Measurements from ENCODE around the genes SLC27A5 and CHMP2A.

DNA sequence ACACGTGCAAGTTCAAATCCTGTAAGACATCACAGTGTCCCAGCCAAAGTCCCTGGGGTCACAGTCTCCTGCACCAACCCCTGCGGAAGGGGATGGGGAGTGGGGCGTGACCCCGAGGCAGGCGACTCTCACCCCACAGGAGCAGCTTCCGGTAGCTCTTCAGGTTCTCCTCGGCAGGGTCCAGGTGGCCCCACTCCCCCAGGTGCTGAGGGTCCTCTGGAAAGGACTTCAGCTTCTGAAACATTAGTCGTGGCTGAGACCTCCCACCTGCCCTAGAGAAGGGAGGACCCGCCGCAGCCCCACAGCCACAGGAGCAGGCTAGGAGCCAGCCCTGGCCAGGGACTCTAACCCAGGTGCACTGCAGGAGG, 11.3 kb downstream of the ZSCAN18 start:
- RRBS, result no CpG with 5 or more reads among the region's 10 CpGs

DNA sequence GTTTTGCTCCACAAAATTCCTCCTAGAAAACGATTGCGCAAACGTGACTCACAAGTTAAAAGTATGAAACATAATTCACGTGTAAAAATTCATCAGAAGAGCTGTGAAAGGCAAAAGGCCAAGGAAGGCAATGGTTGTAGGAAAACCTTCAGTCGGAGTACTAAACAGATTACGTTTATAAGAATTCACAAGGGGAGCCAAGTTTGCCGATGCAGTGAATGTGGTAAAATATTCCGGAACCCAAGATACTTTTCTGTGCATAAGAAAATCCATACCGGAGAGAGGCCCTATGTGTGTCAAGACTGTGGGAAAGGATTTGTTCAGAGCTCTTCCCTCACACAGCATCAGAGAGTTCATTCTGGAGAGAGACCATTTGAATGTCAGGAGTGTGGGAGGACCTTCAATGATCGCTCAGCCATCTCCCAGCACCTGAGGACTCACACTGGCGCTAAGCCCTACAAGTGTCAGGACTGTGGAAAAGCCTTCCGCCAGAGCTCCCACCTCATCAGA, 16.2 kb upstream of the ZNF544 start:
- RRBS, result no CpG with 5 or more reads among the region's 12 CpGs

GRCh38 chr19:58278118-58278387, 702 bp upstream of the ZNF8 start:
- RRBS, result no CpG with 5 or more reads among the region's 5 CpGs

DNA sequence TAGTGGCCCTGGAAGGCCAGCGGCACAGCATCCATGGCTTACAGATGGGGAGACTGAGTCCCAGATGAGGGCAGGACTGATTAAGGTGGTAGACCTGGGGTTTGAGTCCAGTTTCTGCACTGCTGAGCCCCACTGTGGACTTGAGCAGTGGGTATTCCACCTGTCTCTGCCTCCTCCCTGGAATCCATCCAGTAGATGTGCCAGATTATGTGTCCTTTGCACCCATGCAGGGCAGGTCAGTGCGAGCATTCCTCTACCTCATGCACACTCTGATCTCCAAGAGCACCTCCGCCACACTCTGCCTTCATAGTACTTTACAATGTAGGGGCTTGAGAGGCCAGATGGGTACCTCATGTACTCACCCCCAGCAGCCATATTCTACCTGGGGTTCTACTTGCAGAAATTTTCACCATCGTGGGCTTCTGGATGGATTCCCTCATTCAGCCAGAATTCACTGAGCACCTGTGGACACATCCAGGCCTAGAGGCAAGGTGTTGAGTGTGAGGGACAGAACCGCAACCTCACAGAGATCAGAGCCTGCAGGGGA, 10.1 kb downstream of the ZSCAN22 start:
- RRBS, result no CpG with 5 or more reads among the region's 5 CpGs

- RRBS, result no CpG with 5 or more reads among the region's 36 CpGs
These were observed 595 bp downstream of the RPS5 start for GRCh38 chr19:58387387-58388341.

- RRBS, result 17% methylated on average over 1 of the region's 9 CpGs
These were observed 4.8 kb downstream of the RNF225 start for GRCh38 chr19:58400203-58400645.

DNA sequence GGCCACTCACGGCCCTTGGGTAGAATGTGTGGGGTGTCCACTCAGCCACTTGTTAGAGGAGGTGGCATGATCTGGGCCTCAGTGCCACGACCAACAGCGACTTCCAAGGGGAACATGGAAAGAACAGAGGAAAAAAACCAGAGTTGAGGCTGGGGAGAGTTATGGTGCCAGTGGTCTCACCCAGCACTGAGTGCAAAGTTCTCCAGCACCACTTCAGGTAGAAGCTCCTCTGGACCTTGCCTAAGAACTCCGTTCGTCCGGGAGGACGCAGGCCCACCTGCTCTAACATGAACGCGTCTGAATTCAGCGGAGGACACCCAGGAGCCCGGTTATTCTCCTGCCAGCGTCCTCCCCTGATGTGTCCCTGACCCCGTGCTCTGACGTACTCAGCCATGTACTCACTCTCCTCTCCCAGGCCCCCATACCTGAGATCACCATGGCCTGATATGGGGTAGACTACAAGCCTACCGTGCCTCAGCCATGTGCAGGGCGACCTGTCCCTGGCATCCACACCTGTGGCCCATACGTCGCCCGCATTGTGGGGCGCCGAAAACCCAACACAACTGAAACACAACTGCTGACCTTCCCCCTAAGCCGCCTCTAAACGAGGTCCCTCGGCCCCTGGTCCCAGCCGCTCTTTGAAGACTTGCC, 847 bp upstream of the ZNF584 start:
- RRBS, result 20% methylated on average over 6 of the region's 25 CpGs

DNA sequence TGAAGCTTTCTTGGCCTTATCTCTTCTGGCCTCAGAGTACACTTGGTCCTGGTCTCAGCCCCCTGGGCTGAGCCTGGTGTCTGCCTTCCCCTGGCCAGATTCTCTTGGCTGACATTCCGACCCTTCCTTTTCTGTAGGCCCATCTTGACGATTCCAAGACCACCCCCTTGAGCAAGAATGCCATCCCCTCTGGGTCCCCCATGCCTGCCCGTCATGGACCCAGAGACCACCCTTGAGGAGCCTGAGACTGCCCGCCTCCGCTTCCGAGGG, 825 bp downstream of the ZNF446 start:
- RRBS, result no CpG with 5 or more reads among the region's 6 CpGs

DNA sequence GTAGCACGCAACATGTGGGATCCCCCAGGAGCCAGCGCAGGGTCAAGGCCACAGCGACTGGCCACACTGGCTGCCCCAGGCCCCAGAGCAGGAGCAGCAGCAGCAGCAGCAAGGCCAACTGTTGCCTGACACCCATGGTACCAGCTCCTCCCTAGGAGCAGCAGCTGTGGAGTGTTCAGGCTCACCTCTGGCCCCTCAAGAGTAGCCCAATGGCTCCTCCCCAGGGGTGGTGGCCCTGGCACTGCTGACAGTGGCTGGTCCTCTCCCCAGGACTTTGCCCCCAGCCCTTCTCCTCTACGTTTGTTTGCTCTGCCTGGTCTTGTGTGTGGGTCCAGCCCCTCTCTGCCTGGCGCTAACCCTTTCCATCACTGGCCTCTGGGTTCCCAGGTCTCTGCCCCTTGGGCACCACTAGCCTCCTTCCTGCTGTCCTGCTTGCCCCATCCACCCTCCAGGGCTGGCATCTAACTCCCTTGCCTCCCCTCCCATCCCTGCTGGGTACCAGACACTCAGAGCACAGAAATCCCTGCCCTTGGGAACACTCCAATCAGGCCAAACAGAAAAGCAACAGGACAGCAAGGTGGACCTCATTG, at the start of gene SLC27A5:
Gene SLC27A5, minus strand, starts transcription at position 173 of the 590 bp plus-strand sequence.
- RRBS, result no CpG with 5 or more reads among the region's 5 CpGs

DNA sequence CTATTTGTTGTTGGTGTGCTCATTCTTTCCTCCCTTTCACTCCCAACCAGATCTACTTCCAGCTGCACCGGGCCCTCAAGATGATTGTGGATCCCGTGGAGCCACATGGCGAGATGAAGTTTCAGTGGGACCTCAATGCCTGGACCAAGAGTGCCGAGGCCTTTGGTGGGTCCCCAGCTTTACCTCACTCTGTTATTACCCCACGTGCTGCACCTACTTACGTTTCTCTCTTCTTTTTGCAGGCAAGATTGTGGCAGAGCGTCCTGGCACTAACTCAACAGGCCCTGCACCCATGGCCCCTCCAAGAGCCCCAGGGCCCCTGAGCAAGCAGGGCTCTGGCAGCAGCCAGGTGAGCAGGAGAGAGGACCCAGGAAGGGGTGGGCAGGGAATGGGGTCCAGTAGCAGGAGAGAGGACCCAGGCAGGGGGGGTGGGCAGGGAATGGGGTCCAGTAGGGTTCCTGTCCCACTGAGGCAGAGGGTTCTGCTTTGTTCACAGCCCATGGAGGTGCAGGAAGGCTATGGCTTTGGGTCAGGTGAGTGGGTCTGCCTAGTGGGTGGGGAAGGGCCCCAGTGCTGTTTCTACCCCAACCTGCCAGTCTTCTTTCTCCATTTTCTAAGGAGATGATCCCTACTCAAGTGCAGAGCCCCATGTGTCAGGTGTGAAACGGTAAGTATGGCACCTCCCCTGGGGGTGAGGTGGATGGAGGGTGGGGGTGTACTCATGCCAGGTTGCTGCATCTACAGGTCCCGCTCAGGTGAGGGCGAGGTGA, 4.6 kb downstream of the TRIM28 start:
- RRBS, result no CpG with 5 or more reads among the region's 10 CpGs

DNA sequence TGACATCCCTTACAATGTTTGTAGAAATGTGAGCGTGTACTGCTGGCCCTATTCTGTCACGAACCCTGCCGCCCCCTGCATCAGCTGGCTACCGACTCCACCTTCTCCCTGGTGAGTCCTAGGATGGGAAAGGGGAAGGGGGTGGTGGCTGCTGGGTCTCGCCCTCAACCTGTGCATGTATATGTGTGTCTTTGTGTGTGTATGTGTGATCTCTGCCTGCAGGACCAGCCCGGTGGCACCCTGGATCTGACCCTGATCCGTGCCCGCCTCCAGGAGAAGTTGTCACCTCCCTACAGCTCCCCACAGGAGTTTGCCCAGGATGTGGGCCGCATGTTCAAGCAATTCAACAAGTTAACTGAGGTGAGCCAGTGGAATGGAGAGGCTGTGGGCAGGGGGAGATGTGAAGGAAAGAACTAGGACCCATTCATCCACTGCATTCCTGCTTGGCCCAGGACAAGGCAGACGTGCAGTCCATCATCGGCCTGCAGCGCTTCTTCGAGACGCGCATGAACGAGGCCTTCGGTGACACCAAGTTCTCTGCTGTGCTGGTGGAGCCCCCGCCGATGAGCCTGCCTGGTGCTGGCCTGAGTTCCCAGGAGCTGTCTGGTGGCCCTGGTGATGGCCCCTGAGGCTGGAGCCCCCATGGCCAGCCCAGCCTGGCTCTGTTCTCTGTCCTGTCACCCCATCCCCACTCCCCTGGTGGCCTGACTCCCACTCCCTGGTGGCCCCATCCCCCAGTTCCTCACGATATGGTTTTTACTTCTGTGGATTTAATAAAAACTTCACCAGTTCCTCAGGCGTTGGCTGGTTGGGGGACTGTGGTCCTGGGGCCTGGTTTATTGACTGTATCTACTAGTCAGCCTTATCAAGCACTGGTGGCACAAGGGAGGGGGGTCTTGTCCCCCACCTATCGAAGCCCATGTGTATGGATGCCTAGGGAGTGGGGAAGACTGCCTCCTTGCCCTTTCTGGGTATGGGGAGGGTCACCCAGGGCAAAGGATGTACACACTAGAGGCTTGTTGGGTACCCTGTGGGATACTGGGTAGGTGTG, 4.7 kb downstream of the CHMP2A start:
- RRBS, result no CpG with 5 or more reads among the region's 22 CpGs

DNA sequence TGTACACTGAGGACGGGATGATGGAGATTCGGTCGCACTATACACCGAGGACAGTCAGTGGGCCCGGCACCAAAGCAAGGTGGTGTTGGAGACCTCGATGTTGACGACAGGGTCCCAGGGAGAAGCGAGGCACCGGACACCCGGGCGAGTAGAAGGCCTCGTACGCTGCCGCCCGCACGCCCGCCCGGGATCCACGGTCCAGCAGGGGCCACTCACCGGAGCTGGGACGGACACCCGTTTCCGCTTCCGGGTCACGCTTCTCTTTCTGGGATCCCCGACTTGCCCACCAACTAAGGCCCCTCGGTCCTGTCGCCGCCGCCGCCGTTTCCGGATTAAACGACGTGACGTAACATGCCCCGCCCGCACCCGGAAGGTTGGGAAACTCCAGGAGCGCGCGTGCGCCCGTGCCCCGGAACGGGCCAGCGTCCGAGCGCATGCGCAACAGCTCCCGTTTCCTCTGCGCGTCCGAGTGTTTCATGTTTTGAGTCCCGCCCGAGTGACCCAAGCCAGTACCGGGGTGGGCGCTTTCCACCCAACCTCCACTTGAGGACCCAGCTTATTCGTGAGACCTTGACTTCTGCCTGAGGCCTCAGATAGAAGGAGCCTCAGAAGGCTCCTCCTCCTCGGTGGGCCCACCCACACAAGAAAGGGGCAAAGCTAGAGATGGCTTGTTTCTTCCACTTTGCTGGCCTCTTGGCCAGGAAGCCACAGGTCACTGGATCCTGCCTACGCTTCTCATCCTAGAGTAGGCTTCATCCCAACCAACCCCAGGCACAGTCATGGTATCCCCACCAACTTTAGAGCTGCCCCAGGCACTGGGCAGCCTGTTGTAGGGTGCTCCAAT, at the start of gene CHMP2A:
Gene CHMP2A, minus strand, starts transcription at position 334 of the 844 bp plus-strand sequence.
- RRBS, result 1% methylated on average over 39 of the region's 61 CpGs